ENCODE results near the genes MIOX and ARSA.

DNA sequence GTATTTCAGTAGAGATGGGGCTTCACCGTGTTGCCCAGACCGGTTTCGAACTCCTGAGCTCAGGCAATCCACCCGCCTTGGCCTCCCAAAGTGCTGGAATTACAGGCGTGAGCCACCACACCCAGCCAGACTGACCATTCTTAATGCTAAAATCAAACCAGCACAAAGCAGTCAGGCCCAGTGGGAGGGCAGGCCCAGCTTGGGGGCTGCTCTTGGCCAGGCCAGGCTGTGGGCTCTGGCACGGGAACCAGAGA lies 8.7 kb downstream of the PLXNB2 start:
- PRO-cap: no peak
- RAMPAGE, long total RNA, 2 experiments: no peak in any of the 2 experiments

GRCh38 chr22:50300135-50300752 lies 7.2 kb downstream of the PLXNB2 start:
- PRO-cap: unidirectional peak, minus-strand start at chr22:50300313
- RAMPAGE, long total RNA, 2 experiments: no peak in any of the 2 experiments

DNA sequence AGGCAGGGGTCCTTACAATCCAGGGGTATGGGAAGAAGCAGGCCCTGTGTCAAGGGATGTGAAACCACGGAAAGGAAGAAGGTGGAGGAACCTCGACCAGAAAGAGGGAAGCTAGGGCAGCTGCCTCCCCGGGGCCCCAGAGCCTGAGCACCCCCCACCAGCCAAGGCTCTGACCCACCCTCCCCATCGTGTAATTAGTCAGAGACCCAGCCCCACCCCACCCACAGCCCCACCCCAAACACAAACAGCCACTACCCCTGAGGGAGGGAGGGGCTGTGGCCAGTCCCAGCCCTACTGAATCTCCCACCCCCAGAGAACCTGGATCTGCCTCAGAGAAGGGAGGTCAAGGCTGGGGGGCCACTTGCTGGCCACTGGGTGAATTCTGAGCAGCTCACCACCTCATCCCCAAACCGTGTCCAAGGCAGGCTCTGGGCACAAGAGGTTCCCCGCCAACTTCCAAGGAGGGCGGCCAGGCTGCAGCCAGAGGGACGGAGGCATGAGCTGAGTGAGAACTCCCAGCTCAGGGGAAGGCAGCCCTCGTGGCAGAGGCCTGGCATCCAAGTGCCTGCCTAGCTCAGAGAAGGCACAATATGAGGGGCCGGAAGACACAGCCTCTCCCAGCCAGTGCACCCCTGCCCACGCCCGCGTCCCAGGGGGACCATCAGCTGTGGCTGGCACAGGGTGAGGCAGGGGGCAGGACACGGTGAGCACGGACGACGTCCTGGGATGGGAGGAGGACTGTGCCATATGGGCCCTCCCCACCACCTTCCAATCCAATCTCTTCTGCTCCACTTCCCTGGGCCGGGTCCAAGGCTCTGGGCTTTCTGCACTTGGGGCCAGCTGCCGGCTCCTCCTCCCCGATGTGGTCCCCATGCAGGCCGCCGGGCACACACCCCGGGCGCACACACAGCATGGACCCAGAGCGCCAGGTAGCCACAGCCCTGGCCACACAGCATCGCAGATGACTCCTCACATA lies 2.7 kb downstream of the PLXNB2 start:
- PRO-cap: no peak
- RAMPAGE, long total RNA, 2 experiments: no peak in any of the 2 experiments

DNA sequence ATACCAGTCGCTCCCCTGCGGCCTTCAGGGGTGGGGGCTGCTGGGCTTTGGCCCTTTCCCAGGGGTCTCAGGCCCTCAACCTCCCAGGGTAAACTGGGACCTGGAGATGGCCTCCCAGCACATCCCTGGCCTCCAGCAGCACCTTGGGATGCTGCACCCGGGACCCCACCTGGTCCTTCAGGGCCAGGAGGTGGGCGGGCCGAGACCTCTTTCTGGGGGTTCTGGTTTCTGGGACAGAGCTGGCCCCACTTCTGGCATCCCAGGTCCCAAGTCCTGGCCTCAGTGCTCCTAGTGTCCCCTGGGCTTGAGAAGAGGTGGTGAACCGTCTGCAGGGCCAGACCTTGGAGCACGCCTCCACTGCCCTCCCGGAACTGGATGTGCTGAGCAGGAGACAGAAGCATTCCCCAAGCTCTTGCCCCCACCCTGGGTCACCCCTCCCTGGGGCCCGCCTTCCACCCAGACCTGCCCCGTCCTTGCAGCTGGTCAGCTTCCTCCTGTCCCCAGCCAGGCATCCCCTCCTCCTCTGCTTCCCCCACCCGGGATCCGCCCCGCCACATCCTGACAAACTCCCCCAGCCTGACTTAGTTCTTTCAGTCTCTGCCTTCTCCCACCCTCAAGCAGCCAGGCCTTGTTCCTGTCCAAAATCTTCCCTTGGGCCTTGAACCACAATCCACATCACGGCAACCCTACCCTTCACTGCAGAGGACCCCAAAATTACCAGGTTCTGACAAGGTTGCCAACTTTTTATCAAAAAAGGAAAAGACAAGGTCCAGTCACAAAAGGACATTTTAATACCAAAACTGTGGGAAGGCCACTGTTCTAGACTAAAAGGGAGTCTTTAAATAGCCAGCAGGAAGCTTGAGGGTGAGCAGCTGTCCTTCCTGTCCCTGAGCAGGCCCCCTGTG lies 1.1 kb upstream of the PLXNB2 start:
- PRO-cap: bidirectional peak, plus-strand start at position 593 of the sequence, minus-strand start at position 373 of the sequence
- RAMPAGE, long total RNA, 2 experiments: no peak in any of the 2 experiments

- PRO-cap: no peak
- RAMPAGE, long total RNA, 2 experiments: no peak in any of the 2 experiments
These were observed 4.1 kb upstream of the DENND6B start for GRCh38 chr22:50330864-50331374.

GRCh38 chr22:50398751-50399283 lies 55.7 kb downstream of the PPP6R2 start:
- PRO-cap: no peak
- RAMPAGE, long total RNA, 2 experiments: no peak in any of the 2 experiments

DNA sequence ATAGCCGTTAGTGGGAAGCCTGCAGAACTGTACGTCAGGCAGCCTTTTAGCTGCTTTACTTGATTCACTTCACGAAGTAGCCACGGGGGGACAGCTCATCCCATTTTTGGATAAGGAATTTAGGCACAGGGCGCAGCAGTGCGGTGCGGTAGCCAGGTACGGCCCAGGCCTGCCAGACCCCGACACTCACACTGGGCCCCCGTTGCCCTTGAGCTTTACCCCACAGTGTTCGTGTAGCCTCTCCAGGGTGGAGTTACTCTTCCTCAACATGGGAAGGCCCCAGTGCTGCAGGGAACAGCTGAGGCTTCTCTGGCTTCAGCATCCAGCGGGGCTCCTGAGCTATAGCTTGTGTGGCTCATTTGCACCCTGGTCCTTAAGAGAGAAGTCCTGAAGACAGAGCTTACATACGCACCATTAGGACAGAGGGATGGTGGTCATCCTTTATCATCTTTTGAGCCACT lies 59.4 kb downstream of the SBF1 start:
- PRO-cap: no peak
- RAMPAGE, long total RNA, 2 experiments: no peak in any of the 2 experiments

DNA sequence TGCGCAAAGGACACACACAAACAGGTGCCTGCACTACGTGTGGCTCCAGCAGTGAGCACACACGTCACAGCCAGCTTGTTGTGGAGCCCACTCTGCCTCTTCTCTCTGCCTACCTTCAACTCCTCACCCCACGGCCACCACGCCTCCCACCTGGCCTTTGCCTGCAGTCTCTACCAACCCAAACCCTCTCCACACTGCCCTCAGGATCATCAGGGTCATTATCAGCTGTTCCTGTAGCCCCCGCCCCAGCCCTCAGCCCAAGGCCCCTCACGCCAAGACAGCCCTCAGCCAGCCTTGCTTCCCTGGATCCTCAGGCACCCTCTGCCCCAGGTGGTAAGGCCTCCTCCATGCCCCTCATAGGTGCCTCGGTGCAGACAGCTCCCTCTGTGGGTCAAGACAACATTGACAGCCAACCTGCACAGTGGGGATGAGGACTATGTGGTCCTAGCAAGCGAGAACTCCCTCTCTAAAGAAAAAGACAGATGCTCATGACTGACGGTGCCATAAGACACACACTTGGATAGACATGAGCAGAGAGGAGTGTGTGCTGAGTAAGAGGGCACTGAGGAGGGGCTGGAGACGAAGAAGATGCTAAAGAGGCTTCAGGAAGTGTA lies 1.7 kb downstream of the SBF1 start:
- PRO-cap: no peak
- RAMPAGE, long total RNA, 2 experiments: no peak in any of the 2 experiments

DNA sequence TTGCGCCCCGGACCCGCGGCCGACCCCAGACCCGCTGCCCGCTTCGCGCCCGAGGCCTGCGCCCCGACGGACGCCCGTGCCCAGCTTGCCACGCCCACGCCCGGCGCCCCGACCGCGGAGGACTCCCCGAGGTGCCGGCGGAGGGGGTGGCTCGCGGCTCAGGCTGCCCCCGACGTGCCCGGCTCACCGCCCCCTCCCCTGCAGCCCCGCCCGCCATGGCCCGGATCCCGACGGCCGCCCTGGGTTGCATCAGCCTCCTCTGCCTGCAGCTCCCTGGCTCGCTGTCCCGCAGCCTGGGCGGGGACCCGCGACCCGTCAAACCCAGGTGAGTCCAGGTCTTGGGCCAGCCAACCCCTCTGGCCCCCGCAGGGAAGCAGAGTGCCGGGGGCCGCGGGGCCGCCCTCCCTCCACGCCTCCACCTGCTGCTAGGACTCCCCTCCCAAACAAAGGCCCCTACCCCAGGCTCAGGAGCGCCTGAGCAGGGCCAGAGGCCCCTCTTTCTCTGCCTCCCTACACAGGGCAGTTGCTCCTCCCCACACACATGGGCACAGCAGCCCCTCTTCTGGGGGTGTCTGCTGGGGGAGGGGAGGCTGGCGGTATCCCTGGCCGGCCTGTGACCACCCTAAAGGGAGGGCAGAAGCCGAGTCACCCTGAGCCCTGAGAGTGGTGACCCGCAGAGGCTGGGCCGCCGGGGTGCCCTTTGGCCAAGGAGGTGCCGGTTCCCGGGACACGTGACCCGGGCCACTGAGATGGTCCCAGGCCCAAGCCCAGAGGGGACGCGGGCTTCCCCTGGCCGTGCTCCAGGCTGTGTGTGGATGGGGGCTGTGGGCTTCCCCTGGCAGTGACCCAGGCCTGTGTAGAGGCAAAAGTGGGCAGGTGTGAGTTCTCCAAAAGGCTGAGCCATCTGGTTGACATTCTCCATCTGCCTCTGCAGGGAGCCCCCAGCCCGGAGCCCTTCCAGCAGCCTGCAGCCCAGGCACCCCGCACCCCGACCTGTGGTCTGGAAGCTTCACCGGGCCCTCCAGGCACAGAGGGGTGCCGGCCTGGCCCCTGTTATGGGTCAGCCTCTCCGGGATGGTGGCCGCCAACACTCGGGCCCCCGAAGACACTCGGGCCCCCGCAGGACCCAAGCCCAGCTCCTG lies 661 bp downstream of the ADM2 start:
- PRO-cap: no peak
- RAMPAGE, long total RNA, 2 experiments: no peak in any of the 2 experiments

GRCh38 chr22:50484229-50484892 lies 2.3 kb upstream of the MIOX start:
- PRO-cap: no peak
- RAMPAGE, long total RNA, 2 experiments: no peak in any of the 2 experiments

DNA sequence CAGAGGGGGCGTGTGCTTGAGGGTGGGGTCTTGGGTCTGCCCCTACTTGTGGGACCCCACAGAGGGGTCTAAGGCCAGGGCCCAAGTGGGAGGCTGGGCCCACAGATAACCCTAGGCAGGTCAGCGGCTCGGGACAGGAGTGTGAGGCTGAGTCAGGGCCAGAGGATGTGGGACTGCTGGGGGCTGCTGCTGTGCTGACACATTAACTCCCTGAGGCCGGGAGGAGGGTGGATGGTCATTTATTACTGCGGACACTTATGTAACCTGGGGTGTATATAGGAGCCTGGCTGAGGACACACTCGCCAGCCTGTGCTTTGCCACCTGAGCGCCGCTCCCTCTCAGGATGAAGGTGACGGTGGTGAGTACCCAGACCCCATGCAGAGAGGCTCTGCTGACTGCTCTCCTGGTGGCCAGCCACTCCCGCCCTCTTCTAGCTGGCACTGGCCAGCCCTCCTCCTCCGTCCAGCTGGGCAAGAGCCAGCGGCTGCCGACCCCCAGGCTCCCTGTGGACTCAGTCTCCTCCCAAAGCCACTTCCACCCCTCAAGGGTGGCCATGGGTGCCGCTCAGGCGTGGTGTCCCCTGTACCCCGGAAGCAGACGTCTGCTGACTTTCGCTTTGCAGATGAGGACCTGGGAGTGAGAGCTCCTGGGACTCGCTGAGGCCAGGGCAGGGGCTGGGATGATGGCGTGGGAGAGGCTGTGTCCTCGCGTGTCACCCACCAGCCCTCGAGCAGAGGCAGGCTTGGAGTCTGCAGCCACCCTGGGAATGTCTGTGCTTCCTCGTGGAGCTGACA lies at the start of gene MIOX:
Gene MIOX, plus strand, starts transcription at position 305 of the 794 bp plus-strand sequence.
- PRO-cap: no peak
- RAMPAGE, long total RNA, 2 experiments: no peak in any of the 2 experiments

DNA sequence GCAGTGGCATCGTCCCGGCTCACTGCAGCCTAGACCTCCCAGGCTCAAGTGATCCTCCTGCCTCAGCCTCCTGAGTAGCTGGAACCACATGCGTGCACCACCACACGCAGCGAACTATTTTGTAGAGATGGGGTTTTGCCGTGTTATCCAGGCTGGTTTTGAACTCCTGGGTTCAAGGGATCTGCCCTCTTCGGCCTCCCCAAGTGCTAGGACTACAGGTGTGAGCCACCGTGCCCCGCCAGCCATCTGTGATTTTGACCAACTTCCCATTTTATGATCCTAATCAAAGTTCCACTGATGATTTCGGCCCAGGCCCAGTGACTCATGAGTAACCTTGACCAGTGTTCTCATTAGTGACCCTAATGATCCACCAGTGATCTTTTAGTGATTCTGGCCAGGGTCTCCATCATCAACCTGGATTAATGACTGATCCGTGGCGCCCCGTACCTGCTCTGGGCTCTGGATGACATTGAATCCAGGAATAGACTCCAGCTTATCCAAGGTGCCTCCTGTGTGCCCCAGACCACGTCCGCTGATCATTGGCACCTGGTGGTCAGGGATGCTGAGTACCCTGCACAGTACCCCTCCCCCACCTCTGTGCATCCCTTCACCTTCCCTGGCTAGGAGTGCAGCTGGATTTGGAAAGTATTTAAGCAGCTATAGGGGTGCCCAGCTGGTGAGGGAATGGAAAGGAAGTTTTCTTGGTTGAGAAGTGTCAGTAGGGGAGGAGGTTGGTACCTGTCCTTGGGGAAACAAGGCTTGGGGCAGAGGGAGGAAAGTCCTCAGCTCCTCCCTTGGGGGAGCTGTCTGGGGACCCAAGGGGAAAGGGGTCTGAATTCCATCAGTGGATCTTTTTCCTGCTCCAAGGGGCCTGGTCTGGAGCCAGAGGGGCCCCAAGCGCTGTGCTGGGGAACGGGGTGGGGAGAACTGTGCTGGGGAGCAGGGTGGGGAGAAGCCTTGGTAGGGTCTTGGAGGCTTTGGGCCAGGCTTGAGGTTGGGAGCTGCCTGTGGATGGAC lies 1.4 kb downstream of the TYMP start:
- PRO-cap: no peak
- RAMPAGE, long total RNA, 2 experiments: no peak in any of the 2 experiments

DNA sequence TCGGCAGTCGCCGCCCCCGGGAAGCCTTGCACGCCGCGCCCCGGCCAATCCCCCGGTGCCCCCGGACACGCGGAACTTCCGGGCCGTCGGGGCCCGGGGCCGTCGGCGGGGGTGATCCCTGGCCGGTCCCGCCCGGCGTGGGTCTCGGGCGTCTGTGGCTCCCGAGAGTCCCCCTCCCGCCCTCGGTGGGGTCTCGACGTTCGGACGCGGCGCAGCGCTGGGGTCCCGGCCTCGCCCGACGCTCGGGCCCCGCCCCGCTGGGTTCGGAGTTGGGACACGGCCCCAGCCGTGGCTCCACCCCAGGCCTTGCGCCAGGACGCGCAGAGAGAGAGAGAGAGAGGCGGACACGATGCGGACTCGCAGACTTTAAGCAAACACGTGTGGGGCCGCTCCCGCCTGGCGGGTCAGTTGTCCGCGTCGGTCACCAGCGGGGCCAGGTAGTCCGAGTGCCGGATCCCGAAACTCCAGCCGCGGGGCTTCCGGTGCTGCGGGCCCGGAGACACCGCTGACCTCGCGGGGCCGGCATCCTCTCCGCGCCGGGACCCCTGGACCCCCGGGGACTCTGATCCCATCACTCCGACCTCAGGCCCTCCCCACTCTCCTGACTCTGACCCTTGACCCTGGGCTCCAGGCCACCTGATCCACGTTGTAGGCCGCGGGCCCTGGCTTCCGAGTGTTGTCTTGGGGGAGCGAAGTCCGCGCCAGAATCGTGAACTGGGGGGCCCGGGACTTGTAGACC lies 433 bp upstream of the TYMP start:
- PRO-cap: bidirectional peak, plus-strand start at position 96 of the sequence, minus-strand start outside the sequence; bidirectional peak, plus-strand start at position 323 of the sequence, minus-strand start at position 244 of the sequence
- RAMPAGE, long total RNA, 2 experiments: no peak in any of the 2 experiments

GRCh38 chr22:50544713-50545534 lies 775 bp upstream of the KLHDC7B start:
- PRO-cap: no peak
- RAMPAGE, long total RNA, 2 experiments: no peak in any of the 2 experiments

DNA sequence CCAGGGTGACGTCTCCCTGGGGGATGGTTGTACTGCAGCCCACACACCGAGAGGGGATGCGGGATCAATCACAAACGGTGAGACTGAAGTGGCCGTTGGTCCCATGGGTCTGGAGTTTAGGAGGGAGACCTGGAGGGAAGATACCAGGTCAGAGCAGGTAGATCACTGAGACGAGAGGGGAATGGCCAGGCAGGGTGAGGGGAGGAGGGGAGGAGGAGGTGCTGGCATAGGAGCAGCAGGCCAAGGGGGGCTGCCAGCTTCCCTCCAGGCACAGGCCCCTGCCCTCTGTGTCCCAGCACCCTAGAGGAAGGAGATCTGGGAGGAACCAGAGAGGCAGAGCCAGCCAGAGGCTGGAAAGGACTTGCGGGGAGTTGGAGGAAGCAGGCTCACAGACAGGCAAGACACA lies 7.1 kb downstream of the MAPK8IP2 start:
- PRO-cap: no peak
- RAMPAGE, long total RNA, 2 experiments: no peak in any of the 2 experiments

GRCh38 chr22:50613468-50614080 lies 13.0 kb downstream of the MAPK8IP2 start:
- PRO-cap: unidirectional peak, minus-strand start at chr22:50613781
- RAMPAGE, long total RNA, 2 experiments: no peak in any of the 2 experiments

- PRO-cap: bidirectional peak, plus-strand start at chr22:50628315, minus-strand start at chr22:50628152
- RAMPAGE, long total RNA, 2 experiments: start-site peak on the minus strand in 1 of 2 experiments, at chr22:50628141-50628152 at its widest, 39 reads per replicate
These were observed at the start of gene ARSA for GRCh38 chr22:50627815-50628496. TSS of gene ARSA (minus strand) at chr22:50628152.

GRCh38 chr22:50700239-50700575 lies 37.8 kb upstream of the ACR start:
- PRO-cap: no peak
- RAMPAGE, long total RNA, 2 experiments: no peak in any of the 2 experiments